Vein endothelial cell (primary cell): ENCODE results near the genes PSMB3 and FBXO47.

GRCh38 chr17:38415315-38416108 lies 12.8 kb upstream of the ARHGAP23 start:
- CAGE, long polyA plus RNA, result no peak

GRCh38 chr17:38465645-38465802 lies 37.3 kb downstream of the ARHGAP23 start:
- CAGE, long polyA plus RNA, result no peak

DNA sequence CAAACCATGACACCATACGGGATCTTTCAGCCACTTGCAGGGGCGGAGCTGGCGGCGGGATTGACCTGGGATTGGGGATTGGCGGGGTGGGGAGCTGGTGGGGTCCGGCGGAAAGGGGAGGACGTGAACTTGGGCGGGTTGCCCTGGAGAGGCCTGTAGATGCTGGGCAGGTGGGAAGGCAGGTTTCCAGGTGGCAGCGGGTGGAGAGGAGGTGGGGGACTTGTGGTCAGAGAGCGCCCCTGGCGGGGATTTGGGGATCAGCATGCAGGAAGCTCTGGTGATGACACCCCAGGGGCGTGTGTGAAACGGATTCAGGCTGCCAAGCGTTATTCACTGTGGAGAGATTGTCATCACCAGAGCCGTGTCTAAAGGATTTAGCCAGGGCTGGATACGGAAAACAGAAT lies 81.0 kb downstream of the ARHGAP23 start:
- CAGE, long polyA plus RNA, result no peak

- CAGE, long polyA plus RNA, result no peak
Measured at GRCh38 chr17:38572573-38573408, 33.0 kb downstream of the SRCIN1 start.

DNA sequence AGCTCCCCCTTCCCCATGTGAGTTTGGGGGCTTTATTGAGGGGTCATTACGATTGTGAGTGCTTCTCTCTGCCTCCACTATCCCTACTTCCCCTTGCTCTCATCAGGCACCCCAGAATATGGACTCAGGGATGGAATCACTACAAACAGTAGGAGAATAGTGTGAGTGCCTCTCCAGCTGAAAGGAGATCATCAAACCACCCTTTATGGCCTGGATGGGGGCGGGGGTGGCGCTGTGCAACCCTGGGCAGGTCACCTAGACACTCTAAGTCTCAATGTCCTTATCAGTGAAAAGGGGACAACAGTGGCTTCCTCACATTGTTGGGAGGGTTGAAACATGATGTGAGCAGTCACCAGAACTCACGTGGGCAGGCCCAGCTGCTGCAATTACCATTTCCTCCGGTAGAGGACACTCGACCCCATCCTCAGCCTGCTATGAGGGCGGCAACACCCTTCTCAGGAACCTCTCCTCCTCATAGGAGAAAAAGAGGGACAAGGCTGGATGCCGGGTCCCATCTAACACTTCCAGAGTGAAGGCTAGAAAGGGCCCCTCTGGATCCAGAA lies 2.1 kb upstream of the EPOP start:
- CAGE, long polyA plus RNA, result no peak

DNA sequence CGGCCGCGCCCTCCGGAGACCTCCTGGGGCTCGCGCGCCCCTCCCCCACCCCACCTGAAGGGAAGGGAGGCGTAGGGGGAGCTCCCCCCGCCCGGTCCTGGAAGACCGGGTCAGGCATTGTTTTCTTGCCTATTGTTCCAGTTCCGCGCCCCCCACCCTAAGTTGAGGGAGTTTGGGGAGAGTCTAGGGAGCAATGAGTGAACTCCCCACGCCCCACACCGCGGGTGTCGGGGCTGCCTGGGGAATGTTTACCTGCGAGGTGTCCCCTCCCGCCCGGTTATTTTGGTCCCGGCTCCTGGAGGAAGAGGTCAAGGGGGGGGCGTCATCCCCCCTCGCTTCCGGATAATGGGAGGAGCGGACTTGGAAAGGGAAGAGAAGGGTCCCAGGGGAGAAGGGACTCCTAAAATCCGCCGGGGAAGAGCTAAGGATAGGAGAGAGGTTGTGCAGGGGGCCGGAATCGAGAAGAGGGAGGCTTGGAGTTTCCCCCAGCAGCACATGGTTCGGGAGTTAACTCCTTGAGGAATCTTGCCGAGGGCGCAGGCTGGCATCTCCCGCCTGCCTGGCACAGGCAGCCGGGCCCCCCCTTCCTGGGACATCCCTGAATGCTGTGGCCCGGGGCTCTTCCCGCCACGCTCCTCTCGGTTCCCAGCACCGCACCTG lies 859 bp downstream of the MLLT6 start:
- CAGE, long polyA plus RNA, result no peak

DNA sequence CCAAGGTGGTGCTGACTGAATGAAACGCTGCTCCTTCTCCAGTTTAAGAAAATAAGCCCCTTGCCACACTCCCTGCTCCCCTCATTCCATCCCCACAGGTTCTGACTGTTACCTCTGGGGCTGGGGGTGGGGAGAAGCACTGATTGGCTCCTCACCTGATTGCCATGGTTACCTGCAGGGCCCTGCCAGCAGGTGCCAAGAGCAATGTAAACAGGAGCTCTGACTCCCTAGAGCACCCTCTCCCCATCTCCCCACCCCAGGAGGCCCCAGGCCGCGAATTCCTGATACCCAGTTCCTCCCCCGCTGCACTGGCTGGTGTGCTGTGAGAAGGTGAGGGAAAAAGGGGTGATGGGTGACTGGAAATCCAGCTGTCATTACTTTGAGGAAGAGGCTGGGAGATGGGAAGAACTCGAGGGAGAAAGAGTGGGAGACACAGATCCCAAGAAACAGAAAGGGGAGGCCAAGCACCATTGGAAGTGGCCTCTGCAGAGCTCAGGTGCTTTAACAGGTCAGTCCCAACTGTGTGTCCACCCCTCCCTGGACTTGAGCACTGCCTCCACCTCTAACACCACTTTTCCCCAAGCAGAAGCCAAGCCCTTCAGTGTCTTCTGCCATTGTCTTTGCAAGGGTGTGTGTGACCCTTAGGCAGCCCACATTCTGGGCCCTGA lies 4.5 kb downstream of the PCGF2 start:
- CAGE, long polyA plus RNA, result no peak

DNA sequence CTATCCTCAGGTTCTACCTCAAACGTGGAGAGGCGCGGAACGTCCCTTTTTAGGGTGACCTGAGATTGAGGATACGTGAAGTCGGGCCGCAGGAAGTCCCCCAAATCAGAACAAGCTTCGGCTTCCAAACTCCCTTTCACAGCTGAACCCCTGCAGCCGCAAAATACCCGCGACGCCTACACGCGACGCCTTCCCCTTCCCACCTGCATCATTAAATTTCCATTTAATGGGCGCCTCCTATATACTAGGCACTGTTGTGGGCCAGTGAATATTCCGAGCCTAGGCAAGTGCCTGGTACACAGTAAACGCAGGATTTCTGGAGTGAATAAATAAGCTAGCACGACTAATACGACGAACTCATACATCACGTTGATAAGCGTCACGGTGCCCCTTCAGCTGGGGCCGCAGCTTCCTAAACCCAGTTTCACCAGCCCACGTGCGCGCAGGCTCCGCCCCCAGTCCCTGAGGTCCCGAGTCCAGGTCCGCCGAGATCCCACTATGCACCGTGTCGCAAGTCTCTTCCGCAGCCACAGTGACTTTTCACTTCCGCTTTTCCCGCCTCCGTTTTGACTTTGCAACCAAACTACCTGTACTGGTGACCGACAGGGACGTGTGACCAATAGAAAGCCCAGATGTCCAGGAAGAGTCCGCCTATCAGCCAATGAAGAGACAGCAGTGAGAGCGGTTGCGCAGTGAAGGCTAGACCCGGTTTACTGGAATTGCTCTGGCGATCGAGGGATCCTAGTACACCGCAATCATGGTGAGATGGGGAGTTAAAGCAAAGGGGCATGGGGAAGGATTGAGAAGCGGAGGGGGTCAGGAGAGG lies at the start of gene PSMB3:
Gene PSMB3, plus strand, starts transcription at position 672 of the 826 bp plus-strand sequence.
- CAGE, long polyA plus RNA, result no peak

DNA sequence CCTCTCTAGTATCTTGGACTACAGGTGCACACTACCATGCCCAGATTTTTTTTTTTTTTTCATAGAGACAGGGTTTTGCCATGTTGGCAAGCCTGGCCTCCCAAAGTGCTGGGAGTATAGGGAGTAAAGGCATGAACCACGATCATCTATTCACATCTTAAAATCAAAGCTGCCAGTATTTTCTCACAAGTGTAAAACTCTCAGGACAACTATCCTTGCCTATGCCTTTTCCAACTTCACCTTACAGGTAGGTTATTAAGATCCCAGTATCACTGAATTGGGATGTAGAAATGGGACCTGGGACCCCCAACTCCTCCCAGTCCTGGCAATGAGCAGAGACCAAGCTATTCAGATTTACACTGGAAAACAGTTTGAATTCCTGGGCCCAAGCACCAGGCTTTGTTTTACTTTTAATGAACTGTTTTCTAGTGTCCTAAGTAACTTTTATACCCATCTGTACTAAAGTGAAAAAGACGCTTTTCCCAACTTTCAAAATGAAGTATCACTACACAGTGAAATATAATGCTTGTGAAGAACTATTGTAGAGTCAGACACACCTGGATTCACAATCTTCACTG lies 2.8 kb downstream of the RPL23 start:
- CAGE, long polyA plus RNA, result no peak

DNA sequence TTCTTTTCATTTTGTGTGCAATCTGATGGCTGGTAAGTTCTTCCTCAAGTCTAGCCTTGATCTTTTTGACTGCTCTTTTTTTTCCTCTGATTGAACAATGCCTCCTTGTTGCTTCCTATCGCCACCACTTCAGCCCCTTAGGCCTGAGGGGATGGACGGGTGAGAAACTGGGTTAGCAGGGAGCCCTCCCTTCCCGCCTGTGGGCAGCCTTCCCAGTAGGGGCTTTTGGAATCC lies 13.8 kb downstream of the LASP1 start:
- CAGE, long polyA plus RNA, result no peak

GRCh38 chr17:38921896-38922322 lies 45.3 kb downstream of the FBXO47 start:
- CAGE, long polyA plus RNA, result no peak

GRCh38 chr17:38923871-38924247 lies 43.3 kb downstream of the FBXO47 start:
- CAGE, long polyA plus RNA, result no peak

DNA sequence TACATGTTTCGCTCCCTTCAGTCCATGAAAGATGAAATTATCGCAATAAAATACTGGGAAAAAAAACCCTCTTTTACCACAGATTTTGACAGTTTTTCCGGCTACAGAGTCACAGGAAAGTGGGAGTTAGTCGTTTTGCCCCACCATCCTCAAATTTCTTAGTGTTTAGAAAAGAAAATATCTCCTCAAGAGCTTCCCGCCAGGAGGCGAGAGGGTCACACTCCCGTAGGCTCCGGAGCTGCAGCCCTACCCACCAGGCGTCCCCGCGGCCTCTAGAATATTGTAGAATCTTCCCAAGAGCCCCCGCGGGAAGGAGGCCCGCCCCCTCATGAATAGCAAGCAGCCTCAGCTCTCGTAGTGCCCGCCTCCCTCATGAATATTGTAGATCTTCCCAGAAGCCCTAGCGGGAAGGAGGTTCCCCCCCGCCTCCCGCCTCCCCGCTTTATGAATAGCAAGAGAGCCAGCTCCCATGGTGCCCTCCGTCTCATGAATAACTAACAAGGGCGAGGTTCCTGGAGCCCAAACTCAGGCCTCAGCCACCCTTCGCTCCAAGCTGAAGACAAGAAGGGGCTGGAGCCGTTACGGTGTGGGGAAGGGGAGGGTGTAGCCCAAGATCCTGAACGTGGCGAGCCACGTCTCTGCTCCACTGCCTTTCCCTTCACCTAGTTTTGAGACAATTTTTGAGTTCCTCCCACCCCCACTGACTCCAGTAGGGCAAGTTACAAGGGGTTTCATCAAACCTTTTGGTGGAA lies at the start of gene FBXO47:
Gene FBXO47, minus strand, starts transcription at position 252 of the 752 bp plus-strand sequence.
- CAGE, long polyA plus RNA, result no peak

DNA sequence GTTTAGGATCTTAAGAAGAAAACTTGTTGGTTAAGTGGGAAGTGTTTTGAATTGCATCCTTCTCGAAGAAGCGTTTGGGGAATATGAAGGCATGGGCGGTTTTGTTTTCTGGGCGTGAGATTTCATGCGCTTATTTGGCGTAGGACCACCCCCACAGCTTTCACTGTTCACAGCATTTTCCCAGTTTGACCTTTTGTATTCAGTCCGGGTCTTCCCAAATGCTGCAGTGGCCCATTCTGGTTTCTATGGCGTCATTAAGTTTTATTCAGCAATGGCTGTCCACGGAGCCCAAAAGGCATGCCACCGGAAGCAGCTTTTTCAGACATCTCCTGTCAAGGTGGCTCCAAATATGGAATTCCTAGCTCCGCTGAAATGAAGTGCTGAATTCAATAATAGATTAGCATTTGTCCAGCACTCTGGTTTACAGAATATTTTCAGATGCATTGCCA lies 90.5 kb upstream of the FBXO47 start:
- CAGE, long polyA plus RNA, result no peak

DNA sequence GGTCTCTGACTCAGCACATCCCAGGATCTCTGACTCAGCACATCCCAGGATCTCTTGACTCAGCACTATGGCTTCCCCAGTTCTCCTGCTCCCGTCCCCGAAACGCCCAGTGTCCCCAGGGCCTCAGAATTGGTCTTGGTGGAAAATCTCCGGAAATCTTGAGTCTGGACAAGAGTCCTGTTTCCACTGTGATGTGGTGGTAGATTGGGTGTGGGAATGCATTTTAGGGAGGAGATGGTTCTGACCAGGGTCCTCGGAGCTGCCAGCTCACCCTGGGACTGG lies 19.2 kb downstream of the PLXDC1 start:
- CAGE, long polyA plus RNA, result no peak

DNA sequence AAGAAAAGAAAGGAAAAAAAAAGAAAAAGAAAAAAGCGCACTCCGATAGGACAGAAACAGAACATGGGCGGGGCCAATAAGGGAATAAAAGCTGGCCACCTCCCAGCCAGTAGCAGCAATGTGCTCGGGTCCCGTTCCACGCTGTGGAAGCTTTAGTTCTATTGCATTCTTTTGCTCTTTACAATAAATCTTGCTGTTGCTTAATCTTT lies 3.0 kb upstream of the ARL5C start:
- CAGE, long polyA plus RNA, result no peak

DNA sequence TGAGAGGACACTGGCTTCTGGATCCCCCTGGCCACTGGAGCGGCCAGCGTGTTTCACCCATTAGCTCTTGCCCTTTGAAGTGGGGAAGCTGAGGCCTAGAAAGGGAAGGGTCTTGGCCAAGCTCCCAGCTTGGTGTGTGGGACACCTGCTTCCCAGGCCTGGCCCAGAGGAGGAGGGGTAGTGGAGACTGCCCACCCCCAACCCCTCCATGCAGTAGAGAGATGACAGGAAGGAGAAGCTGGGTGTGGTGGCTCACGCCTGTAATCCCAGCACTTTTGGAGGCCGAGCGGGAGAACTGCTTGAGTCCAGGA lies 6.4 kb downstream of the RPL19 start:
- CAGE, long polyA plus RNA, result no peak

- CAGE, long polyA plus RNA, result no peak
Measured at GRCh38 chr17:39208858-39209482, 8.9 kb downstream of the RPL19 start.

DNA sequence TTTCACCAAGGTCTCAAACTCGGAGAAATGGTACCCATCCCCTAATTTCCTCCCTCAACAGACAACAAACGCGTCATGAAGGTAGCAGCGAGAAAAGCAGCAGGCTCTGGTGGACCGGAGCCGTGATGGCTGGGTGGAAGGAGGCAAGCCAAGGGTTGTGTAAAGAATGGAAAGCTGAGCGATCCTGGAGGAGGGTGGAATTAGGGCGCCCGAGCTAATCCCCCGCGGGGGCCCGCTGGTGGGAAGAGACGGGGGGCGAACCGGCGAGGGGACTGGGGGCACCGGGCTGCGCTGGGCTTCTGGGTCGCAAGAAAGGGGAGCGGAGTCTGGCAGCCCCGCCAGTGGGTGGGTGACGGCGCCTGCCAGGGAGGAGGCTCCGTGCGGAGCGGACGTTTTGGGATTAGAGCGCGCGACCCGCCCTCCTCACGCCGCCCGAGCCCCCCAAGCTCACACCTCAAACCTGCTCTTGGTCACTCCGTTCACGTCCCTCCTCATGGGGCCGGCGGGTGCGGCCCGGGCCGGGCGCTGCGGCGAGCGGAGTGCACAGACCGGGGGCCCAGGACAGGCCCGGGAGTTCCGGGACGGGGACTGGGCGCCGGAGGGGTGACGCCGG lies 412 bp downstream of the FBXL20 start:
- CAGE, long polyA plus RNA, result no peak

DNA sequence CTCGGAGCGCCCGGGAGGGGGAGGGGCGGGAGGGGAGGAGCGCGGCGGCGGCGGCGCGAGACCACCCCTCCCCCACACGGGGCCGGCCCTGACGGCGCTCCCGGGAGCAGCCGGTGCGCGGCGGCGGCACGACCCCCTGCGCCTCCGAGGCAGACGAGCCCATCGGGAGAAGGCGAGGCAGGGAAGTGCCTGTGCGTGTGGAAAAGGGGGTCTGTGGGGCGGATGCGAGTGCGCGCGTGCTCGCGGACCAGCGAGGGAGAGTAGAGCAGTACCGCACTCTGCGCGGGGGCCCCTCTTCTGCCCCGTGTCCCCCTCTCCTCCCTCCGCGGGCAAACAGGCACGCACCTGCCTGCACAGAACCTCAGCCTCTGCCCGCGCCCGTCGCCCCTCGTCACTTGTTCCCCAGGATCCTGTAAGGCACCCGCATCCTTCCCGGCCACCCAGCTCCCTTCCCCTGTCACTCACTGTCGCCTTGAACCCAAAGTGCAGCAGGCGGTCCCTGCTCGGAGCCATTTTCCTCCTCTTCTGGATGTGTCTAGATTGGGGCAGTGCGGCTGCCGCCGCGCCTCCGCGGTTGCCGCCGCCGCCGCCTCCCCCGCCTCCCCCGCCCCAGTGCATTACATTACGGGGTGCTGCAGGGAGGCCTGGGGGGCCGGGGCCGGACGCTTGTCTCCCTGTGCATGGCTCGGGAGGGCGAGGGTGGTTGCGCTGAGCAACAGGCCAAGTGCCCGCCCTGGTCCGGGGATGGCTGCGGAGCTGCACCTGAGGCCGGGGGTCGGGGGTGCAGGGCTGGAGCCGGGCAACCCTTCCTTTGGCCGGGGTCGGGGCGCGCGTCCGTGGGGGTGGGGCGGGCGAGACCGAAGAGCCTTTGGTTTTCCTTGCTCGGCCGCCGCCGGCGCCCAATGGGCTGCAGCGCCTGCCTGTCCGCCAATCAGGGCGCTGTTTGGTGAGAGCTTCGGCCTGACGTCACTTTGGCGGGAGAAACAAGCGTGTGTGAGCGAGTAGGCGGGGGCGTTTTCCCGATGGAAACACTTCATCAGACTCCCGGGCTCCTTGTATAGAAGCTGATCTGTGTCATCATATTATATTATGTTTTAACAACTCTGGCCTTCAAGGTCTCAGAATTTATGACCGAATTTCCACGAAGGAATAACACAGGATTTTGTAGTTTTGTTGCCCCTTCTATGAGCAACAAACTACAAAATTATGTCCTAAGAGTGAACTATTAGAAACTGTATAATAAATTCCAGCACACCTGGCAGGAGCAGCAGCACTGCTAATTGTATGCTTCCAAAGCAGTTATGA lies 734 bp upstream of the FBXL20 start:
- CAGE, long polyA plus RNA, result no peak